ENCODE results near the genes YPEL4, SELENOH, LPXN and OR4D9.

DNA sequence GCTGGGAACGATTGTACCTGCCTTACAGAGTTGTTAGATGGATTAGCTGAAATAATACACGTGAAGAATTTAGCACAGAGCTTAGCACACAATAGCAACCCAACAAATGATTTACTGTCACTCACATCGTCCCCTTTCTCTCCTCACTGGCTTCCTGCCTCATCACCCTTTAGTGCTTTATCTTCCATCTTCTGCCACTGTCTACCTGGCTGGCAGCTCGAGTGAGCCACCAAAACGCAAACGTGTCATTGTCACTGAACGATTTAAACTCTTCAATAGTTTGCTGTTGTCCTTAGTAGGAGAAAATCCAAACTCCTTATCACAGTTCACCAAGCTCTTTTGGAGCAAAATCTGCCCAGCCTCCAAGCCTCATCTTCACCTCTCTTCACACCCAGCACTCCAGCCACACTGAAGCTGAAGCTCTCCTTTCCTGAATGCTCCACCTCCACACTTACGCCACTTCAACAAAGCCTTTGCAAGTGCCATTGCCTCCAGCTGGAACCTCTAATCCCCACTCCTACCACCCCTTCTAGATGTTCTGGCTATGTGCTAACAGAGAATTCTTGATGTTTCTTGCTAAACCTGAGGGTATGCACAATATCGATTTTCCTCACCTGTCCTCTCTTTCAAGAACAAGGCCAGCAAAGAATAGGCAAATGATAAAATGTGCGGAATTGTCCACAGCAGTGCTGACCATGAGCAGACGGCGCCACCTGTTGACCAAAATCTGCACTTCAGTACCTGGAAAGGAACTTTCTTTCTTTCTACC, 3.7 kb downstream of the TIMM10 start:
- PRO-cap, 8 experiments = no peak in any of the 8 experiments

GRCh38 chr11:57649735-57650470, at the start of gene YPEL4:
YPEL4 (minus strand) TSS chr11:57649912.
- PRO-cap, 8 experiments = peak in 8 of 8 experiments; most common plus-strand start chr11:57650079 (in 5); most common minus-strand start chr11:57649910 (in 6)

DNA sequence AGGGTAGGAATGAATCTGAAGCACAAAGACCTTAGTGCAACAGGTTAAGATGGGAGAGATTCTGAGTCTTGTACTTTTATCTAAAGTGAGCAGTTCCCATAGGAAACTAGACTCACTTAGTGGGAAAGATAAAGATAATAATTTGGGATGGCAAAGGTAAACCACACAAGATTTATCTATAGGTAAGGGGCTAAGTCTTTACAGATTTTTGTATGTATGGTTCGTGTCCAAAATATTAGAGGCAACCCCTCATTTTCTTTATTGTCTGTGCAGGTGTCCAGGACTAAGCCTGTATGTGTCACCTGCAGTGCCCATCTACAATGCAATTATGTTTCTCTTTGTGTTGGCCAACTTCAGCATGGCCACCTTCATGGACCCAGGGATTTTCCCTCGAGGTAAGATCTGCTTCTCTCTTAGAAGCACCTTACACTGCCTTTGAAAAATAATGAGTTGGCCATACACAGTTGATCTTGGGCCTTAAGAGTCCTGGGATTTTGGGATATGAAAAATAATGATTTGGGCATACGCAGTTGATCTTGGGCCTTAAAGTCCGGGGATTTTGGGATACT, 14.3 kb downstream of the ZDHHC5 start:
- PRO-cap, 8 experiments = no peak in any of the 8 experiments

DNA sequence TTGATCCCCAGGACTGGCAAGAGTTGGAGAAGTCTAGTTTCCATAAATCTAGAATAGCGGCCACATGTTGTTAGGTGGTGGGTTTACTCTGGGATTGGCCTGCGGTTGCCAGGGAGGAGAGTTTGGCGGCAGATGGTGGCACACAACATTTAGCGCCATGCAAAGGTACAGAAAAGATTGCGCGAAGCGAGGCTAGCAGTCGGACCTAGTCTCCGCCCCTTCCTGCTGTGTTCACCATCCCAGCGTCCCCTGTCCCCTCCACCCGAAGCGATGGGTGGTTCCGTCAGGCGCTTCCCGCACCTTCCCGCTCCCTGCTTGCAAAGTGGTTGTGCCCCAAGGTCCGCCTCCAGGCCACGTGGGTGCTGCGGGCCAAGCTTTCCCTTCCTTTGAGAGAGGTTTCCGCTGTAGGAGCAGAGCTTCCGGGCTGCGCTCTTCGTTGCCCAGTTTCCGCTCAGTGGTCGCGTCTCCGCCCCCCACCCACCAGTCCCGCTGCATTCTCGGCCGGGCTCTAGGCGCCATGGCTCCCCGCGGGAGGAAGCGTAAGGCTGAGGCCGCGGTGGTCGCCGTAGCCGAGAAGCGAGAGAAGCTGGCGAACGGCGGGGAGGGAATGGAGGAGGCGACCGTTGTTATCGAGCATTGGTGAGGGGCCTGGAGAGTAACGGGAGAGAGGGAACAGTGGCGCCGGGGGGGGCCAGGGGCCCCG, at the start of gene SELENOH:
Gene SELENOH (plus strand): TSS at position 413 of the 703 bp plus-strand sequence.
- PRO-cap, 8 experiments = peak in 8 of 8 experiments; most common plus-strand start position 494 of the sequence (in 5); most common minus-strand start position 207 of the sequence (in 5)

- PRO-cap, 8 experiments = no peak in any of the 8 experiments
These were observed 31.4 kb downstream of the CTNND1 start for GRCh38 chr11:57792821-57793519.

DNA sequence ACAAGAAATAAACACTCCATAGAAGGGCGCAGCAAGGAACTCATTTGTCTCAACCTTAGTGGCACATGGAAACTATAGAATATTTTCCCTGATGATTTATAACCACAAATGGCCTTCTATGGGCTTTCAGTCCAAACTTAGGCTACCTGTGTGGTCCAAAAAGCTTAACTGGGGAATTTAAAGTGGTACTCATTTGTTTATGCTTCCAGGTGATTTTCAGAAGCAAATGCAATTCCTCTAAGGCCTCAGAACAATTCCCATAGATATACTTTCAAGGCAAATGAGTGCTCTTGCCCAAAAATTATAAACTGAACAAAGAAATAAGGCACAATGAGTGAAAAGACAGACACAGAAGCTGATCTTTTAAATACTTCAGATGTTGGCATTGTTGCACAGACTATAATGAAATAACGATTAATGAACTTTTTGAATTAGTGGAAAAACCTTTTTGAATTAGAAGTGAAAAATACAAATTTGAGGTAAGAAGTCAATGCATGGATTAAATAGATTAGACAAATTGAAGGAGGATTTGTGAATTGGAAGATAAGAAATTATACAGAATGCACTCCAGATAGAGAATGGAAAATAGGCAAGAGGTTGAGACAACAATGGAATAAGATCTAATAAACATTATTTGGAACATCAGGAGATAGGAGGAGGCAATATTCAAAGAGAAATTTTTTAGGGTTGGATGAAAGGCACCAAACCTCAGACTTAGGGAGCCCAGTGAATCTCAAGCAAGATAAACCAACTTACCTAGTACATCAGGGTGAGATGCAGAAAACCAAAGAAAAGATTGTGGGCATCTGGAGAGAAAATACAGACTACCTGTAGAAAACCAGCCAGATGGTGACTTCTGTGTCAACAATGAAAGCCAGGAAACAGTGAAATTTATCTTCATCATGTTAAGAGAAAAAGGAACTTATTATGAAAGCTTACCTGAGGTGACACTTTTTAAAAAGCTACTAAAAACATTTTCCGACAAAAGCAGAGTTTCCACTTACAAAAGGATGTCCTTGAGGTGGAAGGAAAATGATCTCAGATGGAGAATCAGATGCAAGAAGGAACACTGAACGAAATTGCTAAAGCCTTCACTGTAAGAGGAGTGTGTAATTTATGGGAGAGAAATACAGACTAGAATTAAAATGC, 61.4 kb downstream of the CTNND1 start:
- PRO-cap, 8 experiments = no peak in any of the 8 experiments

DNA sequence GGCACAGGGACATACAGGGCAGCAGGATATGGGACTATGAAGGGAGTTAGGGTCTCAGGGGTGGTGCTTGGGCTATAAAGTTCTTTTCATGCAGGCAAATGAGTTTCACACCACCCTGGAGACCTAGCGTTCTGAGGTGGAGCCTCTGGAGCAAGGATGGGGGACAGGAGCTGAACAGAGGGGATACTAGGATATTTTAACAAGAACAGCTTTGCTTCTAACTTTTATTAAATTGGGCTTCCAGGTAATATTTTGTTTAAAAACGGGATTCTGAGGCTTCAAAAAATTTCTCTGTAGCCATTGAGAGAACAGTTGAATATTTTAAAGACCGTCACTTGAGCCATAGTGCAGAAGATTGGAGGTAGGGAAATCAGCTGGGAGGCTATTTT, 71.5 kb downstream of the CTNND1 start:
- PRO-cap, 8 experiments = no peak in any of the 8 experiments

GRCh38 chr11:58575207-58576388, at the start of gene LPXN:
LPXN (minus strand) TSS chr11:58575856.
- PRO-cap, 8 experiments = peak in 8 of 8 experiments; most common plus-strand start chr11:58575612 (in 6); most common minus-strand start chr11:58575856 (in 8)

- PRO-cap, 8 experiments = peak in 1 of 8 experiments; most common plus-strand start chr11:58627368 (in 1)
These were observed 4.7 kb downstream of the CNTF start for GRCh38 chr11:58627111-58627604.

- PRO-cap, 8 experiments = peak in 6 of 8 experiments; most common plus-strand start chr11:59171697 (in 3)
These were observed 482 bp upstream of the DTX4 start for GRCh38 chr11:59171436-59171863.

DNA sequence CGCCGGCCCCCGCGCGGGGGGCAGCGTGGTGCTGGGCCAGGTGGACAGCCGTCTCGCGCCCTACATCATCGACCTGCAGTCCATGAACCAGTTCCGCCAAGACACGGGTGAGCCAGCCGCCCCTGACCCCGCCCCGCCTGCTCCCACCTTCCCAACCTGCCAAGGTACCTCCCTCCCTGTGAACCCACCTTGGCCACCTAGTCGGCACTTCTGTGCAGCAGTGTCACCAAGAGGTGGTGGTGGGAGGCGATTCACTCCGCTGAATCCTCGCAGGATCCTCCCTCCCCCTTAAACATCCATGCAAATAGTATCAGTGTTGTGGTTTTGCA, 732 bp downstream of the DTX4 start:
- PRO-cap, 8 experiments = peak in 2 of 8 experiments; most common plus-strand start position 204 of the sequence (in 1); most common minus-strand start position 212 of the sequence (in 2)

DNA sequence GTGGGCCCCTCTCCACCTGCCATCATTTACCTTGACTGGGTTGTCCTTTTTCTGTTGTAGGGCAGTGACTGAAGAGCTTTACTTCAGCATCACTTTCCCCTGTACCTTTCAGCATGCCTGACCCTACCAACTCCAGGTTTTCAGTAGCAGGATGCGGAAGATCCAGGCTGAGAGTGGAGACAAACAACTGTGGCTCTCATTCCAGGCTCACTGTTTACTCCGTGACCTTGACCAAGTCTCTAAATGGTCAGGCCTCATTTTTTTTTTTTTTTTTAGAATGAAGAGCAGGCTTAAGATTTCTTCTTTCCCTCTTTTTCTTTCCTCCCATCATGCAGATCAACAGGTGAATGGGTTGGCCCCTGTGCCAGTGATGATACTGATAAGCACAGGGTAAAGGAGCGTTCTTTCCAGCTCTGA, 3.7 kb downstream of the DTX4 start:
- PRO-cap, 8 experiments = no peak in any of the 8 experiments

DNA sequence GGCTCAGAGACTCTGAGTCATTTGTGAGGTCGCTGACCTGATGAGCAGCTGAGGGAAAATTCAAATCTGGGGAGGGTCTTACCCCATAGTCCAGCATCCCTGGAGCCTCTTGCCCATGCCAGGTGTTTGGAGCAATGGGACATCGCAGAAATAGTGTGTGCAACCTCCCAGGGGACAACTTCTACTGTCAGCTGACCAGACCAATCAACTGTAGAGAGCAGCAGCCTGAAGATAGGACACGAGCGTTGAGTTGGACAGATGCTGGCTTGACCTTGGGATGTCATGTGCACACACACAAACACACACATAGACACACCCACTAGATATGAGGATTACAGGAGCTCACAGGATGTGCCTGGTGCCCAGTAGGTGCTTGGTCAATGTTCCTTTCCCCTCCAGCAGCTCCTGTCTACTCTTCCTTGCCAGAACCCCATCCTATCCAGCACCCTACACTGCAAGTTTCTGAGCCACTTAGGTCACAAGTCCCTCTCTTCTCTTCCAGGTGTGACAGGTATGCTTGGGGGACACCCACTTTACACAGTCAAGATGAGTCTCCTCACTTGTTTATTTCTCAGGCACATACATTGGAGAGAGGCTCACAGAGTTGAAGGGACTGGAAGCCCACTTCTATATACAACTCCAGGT, 59.2 kb upstream of the MPEG1 start:
- PRO-cap, 8 experiments = no peak in any of the 8 experiments

- PRO-cap, 8 experiments = no peak in any of the 8 experiments
These were observed at the start of gene OR4D9 for GRCh38 chr11:59511202-59511662. OR4D9 (plus strand) TSS chr11:59511539.

- PRO-cap, 8 experiments = peak in 2 of 8 experiments; most common plus-strand start chr11:59551751 (in 2)
These were observed 40.2 kb downstream of the OR4D9 start for GRCh38 chr11:59551568-59551963.

- PRO-cap, 8 experiments = no peak in any of the 8 experiments
These were observed 40.6 kb downstream of the OR4D9 start for GRCh38 chr11:59551964-59552297.

- PRO-cap, 8 experiments = peak in 8 of 8 experiments; most common plus-strand start chr11:59669668 (in 7); most common minus-strand start chr11:59669900 (in 2)
These were observed 813 bp upstream of the PATL1 start for GRCh38 chr11:59669603-59670097.

GRCh38 chr11:59753877-59754693, 1.1 kb upstream of the STX3 start:
- PRO-cap, 8 experiments = peak in 8 of 8 experiments; most common plus-strand start chr11:59754197 (in 8); most common minus-strand start chr11:59754578 (in 1)

- PRO-cap, 8 experiments = peak in 1 of 8 experiments; most common plus-strand start chr11:59757132 (in 1); most common minus-strand start chr11:59757007 (in 1)
These were observed 1.7 kb downstream of the STX3 start for GRCh38 chr11:59756742-59757324.

- PRO-cap, 8 experiments = no peak in any of the 8 experiments
These were observed 13.0 kb downstream of the OOSP3 start for GRCh38 chr11:59891473-59892138.